HTR-8/SVneo (cell line): ENCODE data around the genes ARHGEF7, SPACA7 and TUBGCP3.

DNA sequence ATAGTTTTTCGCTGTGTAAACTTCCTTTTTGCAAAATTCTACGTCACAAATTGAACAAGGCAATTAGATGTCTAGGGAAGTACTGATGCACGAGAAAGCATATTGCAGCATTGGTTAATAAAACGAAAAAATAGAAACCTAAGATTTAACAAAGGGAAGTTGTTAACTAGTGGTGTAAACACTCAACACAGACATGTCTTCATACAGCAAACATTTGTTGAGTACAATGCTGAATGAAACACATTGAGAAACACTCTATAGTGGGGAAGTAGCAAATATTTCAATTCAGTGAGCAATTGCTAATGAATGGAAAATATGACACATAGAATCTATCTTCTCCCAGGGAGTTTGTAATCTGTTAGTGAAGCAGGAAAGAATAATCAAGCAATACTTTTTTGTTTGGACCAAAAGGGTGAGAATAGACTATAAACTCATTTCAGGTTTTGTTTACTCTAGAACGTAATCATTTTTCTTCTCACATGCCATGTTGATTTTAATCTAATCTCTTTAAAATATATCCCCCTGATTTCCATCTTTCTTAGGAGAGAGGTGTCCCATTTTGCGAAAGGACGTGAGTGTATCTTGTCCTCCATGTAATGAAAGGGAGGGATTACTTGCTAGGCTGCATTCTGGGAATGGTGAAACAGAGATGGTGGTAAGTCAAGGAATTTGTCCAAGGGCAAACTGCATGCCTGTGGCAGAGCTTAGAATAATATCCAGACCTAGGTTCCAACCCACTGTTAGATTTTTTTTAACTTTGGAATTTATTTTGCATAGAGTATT, 1.6 kb upstream of the ANKRD10 start:
- RRBS = no CpG with 5 or more reads among the region's 7 CpGs

GRCh38 chr13:111043543-111043846, 71.6 kb upstream of the ARHGEF7 start:
- RRBS = no CpG with 5 or more reads among the region's 10 CpGs

GRCh38 chr13:111082032-111082654, 33.0 kb upstream of the ARHGEF7 start:
- RRBS = no CpG with 5 or more reads among the region's 4 CpGs

DNA sequence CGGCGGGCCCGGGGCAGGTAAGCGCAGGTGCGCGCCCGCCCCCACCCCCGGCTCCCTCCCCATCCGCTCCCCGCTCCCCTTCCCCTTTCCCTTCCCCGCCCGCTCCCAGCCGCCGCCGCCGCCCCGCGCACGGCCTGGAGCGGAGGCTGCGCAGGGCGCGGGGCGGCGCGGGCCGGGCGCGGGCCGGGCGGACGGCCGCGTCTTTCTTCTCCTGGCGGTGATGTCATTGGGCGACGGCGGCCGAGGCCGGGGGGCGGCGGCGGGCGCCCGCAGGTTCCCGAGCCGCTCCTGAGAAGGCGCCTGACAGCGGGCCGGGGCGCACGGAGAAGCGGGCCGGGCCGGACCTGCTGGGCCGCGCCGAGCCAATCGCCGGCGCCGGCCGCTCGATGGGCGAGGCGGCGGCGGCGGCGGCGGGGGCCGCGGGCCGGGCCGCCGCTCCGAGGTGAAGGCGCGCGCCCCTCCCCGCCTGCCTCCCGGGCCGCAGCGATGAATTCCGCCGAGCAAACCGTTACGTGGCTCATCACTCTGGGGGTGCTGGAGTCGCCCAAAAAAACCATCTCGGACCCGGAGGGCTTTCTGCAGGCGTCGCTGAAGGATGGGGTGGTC, at the start of gene ARHGEF7:
Gene ARHGEF7 (plus strand): TSS at position 270 of the 606 bp plus-strand sequence.
- RRBS = 4% methylated on average over 58 of the region's 93 CpGs

GRCh38 chr13:111166906-111167704, 52.0 kb downstream of the ARHGEF7 start:
- RRBS = no CpG with 5 or more reads among the region's 12 CpGs

DNA sequence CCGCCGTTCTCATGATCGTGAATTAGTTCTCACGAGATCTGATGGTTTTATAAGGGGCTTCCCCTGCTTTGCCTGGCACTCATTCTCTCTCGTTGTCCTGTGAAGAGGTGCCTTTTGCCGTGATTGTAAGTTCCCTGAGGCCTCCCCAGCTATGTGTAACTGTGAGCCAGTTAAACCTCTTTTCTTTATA, 68.9 kb downstream of the ARHGEF7 start:
- RRBS = no CpG with 5 or more reads among the region's 6 CpGs

GRCh38 chr13:111186425-111187104, 71.5 kb downstream of the ARHGEF7 start:
- RRBS = no CpG with 5 or more reads among the region's 13 CpGs

DNA sequence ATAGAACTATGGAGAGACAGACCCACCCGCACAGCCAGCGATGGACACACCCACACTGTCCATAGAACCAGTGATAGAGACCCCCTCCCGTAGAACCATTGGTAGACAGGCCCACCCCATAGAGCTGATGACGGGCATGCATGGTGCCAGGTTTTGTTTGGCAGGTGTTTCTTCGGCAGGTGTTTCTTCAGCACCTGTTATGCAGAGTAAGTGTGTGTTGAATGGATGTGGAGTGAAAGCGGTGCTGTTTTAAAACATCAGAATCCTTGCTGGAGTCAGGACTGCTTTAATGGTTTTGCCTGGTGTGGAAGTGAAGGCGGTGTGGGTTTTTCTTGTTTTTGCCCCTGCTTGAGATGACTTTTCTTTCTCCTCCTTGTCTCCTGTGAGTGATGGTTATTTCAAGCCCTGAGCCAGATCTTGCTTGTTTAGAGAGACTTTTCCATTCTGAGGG, 88.1 kb upstream of the TEX29 start:
- RRBS = no CpG with 5 or more reads among the region's 7 CpGs

GRCh38 chr13:111281065-111281630, 39.3 kb upstream of the TEX29 start:
- RRBS = no CpG with 5 or more reads among the region's 6 CpGs

GRCh38 chr13:111316292-111316855, 4.1 kb upstream of the TEX29 start:
- RRBS = 83% methylated on average over 3 of the region's 13 CpGs

DNA sequence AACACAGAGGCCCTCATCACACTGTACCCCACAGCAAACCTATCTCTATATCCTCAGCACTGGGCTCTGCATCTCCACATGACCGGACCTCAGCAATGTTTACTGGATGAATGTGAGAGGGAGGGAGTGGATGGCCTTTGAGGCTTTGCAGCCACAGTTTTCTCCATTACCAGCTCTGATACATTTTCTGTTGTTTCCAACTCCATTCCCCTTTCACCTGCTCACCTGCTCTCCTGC, 232.6 kb downstream of the TEX29 start:
- RRBS = no CpG with 5 or more reads among the region's 1 CpG

DNA sequence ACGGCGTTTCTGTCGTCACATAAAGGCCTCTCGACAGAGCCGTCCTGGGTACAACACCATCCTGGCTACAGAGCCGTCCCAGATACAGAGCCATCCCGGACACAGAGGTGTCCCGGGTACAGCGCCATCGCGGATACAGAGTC, 222.8 kb upstream of the SOX1 start:
- RRBS = no CpG with 5 or more reads among the region's 11 CpGs

GRCh38 chr13:111893976-111894536, 172.9 kb upstream of the SOX1 start:
- RRBS = 15% methylated on average over 12 of the region's 19 CpGs

DNA sequence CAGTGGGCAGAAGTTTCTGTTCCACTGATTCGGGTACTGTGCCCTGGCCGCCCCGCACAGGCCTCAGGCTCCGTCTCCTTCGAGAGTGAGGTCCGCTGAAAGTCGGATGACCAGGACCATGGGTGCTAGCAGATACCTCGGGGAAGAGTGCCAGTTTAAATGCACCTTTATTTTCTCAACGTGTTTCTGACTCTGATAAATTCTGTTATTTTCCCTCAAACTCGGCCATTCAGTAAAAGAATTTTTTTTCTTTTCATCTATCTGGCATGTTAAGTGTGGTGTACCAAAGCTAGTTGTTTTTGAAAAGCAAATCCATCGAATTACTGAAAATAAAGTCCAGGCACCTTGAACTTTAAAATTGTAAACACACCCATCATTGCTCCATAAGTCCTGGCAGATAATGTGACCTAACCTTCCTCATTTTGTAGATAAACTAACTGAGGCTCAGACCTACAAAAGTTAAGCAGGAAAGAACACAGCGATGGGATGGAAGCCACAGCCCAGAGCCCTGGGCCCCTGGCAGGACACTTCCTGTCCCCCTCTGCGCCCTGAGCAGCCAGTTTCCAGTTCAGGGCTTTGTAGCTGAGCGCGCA, 126.8 kb downstream of the SOX1 start:
- RRBS = no CpG with 5 or more reads among the region's 15 CpGs

- RRBS = no CpG with 5 or more reads among the region's 27 CpGs
Observed at GRCh38 chr13:112212951-112214018, 146.3 kb downstream of the SOX1 start.

DNA sequence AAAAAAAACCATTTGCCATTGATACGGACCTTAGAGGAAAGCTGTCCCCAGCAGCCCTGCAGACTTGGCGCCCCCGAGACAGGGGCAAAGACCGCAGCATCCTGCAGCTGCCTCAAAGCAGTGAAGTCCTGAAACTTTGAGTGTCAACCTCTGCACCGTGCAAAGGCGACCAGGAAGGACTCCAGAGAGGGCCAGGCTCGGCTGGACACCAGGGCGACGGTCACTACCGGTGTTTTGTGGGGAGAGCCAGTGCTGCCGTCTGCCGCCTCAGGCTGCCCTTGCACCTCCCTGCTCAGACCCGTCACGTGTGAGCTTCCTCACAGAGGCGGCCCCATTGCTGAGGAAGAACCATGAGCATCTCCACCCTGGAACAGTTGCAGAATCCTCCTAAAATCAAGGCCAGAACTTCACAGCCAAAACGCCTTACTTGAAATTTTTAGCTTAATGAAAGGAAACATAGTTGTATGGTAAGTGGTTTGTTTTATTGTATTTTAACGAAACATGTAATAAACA, 146.6 kb upstream of the SPACA7 start:
- RRBS = no CpG with 5 or more reads among the region's 17 CpGs

DNA sequence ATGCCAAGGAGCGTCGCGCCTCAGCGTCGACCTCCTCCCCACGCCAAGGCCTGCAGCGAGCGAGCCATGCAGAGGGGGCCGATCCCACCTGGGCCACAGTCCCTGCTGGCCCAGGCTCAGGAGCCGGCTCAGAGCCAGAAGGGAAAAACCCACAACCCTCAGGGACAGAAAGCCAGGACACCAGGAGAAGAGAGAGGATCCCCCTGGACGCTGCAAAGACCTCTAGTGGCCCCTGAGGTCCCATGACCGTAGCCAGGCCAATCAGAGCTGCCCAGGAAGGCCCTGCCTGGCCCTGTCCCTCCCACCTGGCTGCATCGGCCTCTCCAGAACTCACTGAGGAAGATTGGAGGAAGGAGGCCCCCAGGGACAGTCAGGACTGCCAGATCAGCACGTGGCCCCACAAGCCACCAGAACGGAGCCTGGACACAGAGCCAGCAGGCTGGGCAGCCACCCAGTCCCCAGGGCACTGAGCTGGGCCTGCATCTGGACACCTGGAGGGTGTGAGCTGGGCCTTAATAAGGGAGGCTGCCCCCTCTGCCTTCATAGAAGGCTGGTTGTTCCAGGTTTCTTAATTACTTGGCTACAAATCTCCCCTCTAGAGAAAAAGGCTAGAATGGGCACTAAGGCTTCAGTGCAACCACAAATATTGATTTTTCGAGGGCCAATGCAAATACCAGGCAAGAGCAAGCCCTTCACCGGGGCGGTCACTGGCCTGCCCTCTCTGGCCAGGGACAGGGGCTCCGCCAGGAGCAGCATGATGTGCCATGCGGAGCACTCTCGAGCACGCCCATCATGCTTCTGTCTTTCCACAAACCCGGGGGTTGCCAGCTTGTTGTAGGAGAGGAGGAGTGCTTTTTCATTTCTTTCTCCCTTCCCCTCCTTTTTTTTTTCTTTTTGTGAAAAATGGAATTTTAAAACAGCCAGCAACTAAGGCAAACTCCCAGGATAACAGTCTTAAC, 128.0 kb upstream of the SPACA7 start:
- RRBS = 19% methylated on average over 4 of the region's 23 CpGs

- RRBS = no CpG with 5 or more reads among the region's 9 CpGs
Observed at GRCh38 chr13:112375937-112376651, at the start of gene SPACA7. SPACA7 (plus strand) TSS chr13:112376355.

DNA sequence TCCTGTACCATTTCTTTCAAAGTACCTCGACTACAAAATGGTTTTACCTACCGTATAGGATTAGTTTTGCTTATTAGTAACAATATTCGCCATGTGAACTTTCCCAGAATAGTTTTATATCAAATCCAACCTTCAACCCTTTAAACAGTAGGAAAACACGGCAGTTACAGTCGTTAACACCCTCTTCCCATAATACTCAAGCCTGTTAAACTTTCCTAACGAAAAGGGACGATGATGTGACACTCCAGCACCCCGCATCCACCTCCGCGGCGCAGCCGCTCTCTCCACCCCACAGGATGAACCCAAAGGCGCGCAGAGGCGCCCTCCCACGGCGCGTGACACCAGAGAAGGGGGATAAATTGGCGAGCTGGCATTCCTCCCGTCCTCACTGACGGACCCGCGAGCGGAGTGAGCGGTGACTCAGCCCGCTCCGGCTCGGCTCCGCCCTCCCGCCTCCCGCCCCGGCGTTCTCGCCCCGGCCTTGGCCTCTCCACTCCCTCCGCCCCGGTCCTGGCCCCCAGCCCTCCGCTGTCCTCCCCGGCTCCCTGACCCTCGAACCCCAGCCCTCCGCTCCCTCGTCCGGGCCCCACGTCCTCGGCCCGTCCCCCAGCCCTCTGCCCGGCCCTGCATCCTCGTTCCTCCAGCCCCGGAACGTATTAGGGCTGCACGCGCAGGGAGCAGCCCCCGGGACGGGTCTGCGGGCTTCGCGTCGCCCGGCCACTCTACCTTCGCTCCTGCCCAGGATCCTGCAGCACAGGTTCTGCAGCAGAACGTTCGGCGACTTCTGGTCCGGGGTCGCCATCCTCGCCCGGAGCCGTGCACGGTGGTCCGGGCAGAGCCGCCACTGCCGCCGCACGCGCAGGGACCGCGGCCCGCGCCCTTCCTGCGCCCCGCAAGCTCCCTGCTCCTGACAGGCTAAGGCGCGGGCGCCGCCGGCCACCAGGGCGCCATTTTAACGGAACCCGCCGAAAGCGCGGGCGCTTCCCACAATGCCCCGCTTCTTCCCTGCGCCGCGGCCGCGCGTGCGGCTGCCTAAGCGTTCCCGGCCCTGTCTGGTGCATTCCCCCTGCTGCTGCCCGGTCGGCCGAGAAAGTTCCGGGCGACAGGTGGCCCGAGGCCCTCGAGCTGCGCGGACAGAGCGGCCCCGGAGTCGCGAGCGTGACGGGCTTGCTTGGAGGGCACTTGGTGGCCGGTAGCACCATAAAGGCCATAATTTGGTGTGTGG, at the start of gene TUBGCP3:
Gene TUBGCP3 (minus strand): TSS at position 975 of the 1,225 bp plus-strand sequence.
- RRBS = 2% methylated on average over 55 of the region's 119 CpGs

GRCh38 chr13:112861936-112862555, 107.0 kb upstream of the MCF2L start:
- RRBS = no CpG with 5 or more reads among the region's 29 CpGs